ENCODE measurements around a stretch of chr4.

DNA sequence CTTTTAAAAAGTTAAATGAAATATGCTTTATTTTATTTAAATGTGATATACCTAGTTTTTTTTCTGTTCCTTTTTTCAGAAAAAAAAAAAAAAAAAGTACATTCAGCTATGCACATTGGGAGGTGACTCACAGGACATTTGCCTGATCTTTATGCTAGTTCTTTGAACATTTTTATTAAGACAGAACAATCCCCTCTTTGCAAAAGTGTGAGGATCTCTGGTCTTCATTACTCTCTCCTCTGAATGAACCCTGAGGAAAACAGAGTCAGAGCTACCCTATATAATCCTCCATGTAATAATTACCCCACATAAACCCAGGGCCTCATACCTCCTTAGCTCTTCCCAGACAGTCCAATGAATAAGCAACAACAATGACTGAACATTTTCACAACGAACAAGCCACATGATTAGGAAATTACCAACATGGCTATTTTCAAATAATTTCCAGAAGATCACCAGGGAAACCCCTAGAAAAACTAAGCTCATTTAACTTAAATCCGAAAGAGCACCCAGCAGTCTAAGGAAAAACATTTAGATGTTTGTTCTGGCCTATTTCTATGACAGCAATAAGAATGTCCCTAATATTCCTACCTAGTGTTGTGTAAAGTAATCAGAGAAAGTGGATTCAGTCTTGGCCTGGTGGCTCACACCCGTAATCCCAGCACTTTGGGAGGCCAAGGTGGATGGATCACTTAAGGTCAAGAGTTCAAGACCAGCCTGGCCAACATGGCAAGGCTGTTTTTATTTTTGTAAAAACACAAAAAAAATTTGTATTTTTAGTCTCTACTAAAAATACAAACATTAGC lies 37.8 kb downstream of the TBC1D9 start:
- PRO-cap, result no peak

GRCh38 chr4:140809632-140810227 lies 53.5 kb upstream of the TBC1D9 start:
- PRO-cap, result no peak

GRCh38 chr4:140982455-140982874 lies 150.8 kb downstream of the RNF150 start:
- PRO-cap, result no peak

GRCh38 chr4:142314546-142315056 lies 531.5 kb downstream of the INPP4B start:
- PRO-cap, result no peak

DNA sequence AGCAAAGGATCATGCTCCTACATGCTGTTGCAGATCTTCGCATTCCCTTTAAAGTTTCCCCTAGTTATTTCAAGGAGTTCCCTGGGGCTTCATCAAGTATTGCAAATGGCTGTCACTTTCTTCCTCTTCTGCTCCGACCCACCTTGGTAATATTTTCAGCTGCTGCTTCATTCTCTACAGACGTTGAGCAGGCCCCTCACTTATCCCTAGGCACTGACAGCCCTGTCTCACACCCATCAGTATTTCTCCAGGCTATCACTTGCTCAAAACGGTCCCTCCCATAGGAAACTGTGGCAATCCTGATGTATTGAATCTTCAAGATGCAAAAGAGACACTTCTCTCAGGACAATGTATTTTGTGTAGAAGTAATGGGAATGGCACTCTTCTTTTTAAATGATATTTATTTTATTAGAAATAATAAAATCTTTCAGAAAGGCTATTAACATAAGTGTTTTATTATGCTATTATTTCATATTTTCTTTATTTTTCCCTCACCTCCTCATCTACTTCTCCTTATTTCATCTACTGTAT lies 465.8 kb downstream of the INPP4B start:
- PRO-cap, result no peak

GRCh38 chr4:142406731-142407659 lies 439.1 kb downstream of the INPP4B start:
- PRO-cap, result no peak

GRCh38 chr4:142435646-142436615 lies 410.2 kb downstream of the INPP4B start:
- PRO-cap, result no peak

- PRO-cap, result no peak
These were observed 296.0 kb downstream of the INPP4B start for GRCh38 chr4:142550100-142550588.

GRCh38 chr4:142645222-142645974 lies 200.7 kb downstream of the INPP4B start:
- PRO-cap, result no peak

DNA sequence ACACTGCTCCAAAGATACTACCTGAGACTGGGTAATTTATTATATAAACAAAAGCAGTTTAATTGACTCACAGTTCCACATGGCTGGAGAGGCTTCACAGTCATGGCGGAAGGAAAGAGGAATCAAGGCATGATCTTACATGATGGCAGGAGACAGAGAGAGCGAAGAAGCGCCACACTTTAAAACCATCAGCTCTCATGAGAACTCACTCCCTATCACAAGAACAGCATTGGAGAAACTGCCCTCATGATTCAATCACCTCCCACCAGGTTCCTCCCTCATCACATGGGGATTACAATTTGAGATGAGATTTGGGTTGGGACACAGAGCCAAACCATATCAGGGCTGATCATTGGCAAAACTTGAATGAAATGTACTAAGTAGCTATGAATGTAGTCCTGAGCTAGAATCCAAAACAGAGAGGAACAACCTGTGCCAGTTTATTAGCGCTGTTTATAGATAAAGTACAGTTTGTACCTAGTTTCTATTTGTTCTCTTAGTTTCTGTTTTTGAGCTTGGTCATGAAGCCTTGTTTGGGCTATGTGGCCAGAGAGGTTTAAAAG lies 66.8 kb upstream of the INPP4B start:
- PRO-cap, result no peak

- PRO-cap, result no peak
These were observed 21.6 kb upstream of the USP38 start for GRCh38 chr4:143163091-143163532.

- PRO-cap, result no peak
These were observed 737 bp upstream of the USP38 start for GRCh38 chr4:143183818-143184541.

- PRO-cap, result no peak
These were observed 19.9 kb downstream of the GAB1 start for GRCh38 chr4:143356442-143357086.

GRCh38 chr4:143362280-143362909 lies 25.7 kb downstream of the GAB1 start:
- PRO-cap, result no peak

DNA sequence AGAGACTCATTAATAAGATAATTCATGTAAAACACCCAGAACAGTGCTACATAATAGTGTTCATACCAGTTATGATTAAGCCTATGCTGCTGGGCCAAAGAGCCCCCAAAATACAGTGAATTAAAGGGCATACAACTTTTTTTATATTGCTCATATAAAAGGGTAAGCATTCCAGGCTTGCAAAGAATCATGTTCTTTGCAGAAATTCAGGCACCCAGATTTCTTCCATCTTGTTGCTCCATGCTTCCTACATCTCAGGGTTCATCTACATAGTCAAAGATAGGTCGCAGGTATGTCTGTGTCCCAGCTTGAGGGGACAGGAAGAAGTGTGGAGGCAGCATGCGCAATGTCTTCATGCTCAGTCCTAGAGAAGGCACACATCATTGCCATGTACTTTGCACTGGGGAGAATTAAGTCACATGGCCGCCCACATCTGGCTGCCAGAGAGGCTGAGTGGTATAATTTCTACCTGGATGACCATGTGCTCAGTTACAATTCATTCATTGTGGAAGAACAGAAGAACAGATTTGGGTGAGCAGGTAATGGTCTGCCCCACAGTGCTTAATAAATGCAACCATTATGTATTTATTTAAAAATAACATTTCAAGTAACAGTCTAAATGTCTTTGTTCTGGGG lies 54.0 kb downstream of the GAB1 start:
- PRO-cap, result no peak

GRCh38 chr4:143404353-143405187 lies 67.9 kb downstream of the GAB1 start:
- PRO-cap, result no peak

GRCh38 chr4:143406368-143406943 lies 69.8 kb downstream of the GAB1 start:
- PRO-cap, result no peak

GRCh38 chr4:143431501-143432249 lies 81.8 kb upstream of the SMARCA5 start:
- PRO-cap, result no peak

GRCh38 chr4:143554746-143555217 lies 41.3 kb downstream of the SMARCA5 start:
- PRO-cap, result no peak

GRCh38 chr4:145004269-145004763 lies 93.7 kb downstream of the ANAPC10 start:
- PRO-cap, result no peak

Data from type B pancreatic cell (in vitro differentiated cells).